ENCODE results near the gene TMEM89.

DNA sequence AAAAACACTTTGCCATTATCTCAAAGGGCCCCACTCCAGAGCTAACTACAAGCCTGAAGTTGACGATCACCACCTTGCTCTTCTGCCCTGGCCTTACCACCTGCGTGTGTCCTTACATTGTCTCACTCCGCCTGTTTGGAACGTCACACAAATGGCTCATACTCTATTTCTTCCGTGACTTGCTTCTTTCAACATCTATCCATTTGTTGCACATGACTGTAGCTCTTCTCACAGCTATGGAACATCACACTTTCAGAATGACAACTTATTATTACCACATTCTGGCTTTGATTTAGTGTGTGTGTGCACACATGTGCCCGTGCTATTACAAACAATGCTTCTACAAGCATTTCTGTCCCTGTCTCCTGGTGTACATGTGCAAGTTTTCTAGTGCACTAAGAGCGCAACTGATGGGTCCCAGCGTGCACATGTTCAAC lies 37.7 kb downstream of the PTH1R start:
- PRO-cap: no peak
- RAMPAGE, long total RNA: no peak

GRCh38 chr3:46967322-46967982 lies 9.1 kb downstream of the CCDC12 start:
- PRO-cap: no peak
- RAMPAGE, long total RNA: no peak

GRCh38 chr3:46991143-46991655 lies 11.7 kb downstream of the NBEAL2 start:
- PRO-cap: no peak
- RAMPAGE, long total RNA: no peak

DNA sequence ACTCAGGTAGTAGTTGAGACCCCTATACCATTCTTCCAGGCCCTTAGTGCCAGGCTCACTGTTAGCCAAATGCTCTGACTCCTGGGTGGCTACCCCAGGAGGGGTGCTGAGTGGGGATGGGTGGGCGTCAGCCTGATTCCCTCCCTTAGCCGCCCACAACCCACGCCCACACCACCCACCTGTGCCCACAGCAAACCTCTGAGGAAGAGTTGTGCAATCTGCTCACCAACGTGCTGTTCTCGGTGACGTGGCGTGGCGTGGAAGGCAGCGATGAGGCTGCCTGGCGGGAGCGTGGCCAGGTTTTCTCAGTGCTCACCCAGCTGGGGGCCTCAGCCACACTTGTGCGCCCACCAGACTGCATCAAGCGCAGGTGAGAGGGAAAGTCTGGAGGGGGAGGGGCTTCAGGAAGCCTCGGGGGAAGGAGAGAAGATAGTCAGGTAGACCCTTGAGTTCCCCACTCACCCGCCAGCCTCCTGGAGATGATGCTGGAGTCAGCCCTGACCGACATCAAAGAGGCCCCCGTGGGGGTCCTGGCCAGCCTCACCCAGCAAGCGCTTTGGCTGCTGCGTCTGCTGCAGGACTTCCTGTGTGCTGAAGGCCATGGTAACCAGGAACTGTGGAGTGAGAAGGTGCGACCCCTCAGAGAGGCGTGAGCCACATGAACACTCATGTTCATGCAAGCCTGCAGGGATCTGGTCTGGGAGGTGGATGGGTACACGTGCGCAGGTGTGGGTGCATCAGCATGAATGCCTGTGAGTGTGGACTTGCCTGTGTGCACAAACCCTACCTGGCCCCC lies 21.5 kb downstream of the NBEAL2 start:
- PRO-cap: no peak
- RAMPAGE, long total RNA: no peak

DNA sequence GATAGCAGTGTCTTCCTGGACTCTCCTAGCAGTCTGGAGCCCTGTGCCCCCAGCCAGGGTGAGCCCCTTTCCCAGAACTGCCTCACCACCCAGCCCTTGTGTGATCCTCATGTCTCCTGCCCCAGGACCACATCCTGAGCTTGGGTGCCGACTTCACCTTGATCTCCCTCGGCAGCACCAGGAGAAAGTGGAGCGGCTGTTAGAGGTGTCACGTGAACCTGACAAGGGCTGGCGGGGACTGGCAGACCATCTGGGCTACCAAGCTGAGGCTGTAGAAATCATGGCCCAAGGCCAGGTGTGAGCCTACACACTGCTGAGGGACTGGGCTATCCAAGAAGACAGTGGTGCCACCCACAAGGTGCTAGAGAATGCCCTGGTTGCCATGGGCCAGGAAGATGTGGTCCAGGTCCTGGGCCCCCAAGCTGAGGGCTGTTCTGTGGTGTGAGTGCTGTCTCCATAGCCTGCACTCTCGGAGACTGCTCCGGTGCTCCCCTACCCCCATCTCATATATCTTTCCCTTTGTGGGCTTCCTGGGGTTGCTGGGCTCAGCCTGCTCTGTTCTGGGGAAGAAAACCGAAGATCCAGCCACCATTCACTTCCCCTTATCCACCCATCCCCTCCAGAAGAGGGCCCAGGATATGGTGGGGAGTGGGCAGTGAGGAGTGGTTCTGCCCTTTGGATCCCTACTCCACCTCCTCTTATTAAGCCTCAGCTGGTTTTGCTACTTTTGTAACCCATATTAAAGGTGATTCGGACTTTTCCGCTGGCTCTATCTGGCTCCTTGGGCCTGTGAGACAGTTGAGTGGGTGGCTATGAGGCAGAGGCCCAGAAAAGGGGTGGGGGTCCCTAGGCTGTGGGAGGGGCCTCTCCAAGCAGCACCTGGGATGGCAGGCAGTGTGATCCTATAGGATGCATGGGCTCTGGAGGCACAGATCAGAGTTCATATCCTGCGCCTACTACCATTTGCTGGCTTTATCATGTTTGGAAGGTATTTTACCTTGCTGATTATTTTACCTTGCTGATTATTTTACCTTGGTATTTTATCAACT lies 33.6 kb downstream of the NBEAL2 start:
- PRO-cap: no peak
- RAMPAGE, long total RNA: no peak

DNA sequence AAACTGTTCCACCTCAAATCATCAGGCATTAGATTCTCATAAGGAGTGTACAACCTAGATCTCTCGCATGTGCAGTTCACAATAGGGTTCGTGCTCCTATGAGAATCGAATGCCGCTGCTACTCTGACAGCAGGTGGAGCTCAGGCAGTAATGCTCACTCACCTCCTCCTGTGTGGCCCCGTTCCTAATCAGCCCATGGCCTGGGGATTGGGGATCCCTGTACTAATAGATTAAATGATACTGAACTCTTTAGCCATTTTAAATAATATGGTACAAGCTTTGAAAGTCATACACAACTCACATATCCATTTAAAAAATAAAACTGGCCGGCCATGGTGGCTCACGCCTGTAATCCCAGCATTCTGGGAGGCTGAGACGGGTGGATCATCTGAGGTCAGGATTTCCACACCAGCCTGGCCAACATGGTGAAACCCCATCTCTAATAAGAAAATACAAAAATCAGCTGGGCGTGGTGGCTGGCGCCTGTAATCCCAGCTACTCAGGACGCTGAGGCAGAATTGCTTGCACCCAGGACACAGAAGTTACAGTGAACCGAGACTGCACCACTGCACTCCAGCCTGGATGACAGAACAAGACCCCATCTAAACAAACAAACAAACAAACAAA lies 76.4 kb downstream of the SETD2 start:
- PRO-cap: no peak
- RAMPAGE, long total RNA: no peak

GRCh38 chr3:47433899-47434178 lies 41.9 kb downstream of the SCAP start:
- PRO-cap: no peak
- RAMPAGE, long total RNA: no peak

DNA sequence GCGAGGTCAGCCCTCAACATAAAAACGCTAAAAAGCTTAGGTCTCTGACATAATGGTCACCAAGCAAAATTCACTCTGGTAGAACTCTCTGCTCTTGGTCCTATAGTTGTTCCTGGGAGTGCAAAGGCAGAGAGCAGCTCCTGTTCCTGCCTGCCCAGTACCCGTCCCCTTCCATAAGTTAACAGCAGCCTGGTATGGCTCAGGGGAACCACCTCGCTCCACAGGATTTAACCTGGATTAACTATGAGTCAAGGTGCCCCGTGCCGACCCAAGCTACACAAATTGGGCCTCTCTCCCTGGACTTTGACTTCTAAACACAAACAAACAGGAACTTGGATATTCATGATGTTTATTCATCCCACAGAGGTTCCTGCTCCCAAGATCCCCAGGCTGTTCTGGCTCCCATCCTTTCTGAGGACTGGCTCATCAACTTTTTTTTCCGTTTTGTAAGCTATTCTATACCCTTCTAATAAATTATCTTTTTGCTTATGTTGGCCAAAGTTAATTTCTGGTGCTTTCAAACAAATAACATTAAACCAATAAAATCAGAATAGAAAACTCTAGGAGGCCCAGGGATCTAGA lies 32.1 kb downstream of the SCAP start:
- PRO-cap: no peak
- RAMPAGE, long total RNA: no peak

- PRO-cap: no peak
- RAMPAGE, long total RNA: no peak
Observed at GRCh38 chr3:47844315-47844661, 41.4 kb downstream of the DHX30 start.

DNA sequence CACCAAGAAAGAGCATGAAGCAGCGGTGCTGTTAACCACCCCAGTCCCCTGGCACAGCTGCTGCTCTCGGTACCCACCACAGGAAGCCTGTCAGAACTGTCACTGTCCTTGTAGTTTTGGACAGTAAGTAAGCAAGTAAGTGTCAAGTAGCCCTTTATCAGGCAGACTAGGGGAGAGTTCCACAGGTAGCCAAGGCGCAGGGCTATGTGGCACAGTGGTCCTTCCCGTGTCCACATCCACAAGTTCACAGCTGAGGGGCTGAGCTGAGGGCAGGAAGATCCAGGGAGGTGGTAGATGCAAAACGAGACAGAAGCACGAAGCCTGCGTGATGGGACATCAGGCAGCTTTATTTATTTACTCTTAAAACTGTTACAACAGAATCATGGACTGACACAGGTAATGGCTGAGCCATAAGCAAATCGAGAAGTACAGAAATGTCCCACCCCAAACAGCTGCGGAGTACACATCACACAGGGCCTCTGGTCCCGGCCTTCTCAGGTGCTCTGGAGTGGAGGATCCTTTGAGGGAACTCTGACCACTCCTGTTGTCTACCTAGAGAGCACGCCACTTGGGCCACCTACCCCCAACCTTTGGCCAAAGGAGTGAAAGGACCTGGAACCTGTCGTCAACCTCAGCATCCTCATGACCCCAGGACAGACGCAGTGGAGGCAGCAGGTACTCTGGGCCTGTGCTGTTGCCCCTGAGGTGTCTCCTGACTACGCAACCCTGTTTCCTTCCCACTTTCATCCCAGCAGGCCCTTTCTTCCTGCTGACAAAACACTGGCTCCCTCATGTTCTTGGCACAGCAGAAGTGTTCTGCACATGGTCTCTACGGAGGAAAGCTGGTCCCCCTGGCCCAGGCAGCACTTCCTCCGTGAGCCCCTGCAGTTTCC lies 47.7 kb downstream of the DHX30 start:
- PRO-cap: no peak
- RAMPAGE, long total RNA: no peak

GRCh38 chr3:48038992-48039620 lies 22.9 kb upstream of the MAP4 start:
- PRO-cap: no peak
- RAMPAGE, long total RNA: no peak

GRCh38 chr3:48335269-48335636 lies 1.8 kb upstream of the SPINK8 start:
- PRO-cap: no peak
- RAMPAGE, long total RNA: no peak

DNA sequence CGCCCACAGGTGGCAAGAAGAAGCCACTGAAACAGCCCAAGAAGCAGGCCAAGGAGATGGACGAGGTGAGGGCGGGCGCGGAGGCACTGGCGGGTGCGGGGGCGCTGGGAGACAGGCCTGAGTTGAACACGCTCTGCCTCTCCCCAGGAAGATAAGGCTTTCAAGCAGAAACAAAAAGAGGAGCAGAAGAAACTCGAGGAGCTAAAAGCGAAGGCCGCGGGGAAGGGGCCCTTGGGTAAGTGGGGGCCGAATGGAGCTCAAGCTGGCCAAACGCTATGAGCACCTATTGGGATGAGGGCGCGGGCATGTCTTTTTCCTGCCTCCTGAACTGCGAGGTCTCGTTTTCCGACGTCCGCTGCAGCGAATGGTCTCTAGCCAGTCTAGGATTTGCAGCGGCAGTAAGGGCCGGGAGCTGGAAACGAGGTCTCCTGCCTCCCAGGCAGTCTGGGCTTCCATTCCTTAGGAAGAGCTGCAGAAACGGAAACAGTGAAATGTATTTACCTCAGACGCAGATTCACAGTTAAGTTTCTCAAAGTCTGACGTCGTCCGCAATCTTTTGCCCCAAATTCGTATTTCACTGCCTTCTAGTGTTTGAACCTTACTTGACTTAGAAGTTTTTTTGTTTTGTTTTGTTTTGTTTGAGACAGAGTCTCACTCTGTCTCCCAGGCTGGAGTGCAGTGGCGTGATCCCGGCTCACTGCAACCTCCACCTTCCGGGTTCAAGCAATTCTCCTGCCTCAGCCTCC lies 510 bp downstream of the TMA7 start:
- PRO-cap: no peak
- RAMPAGE, long total RNA: no peak

DNA sequence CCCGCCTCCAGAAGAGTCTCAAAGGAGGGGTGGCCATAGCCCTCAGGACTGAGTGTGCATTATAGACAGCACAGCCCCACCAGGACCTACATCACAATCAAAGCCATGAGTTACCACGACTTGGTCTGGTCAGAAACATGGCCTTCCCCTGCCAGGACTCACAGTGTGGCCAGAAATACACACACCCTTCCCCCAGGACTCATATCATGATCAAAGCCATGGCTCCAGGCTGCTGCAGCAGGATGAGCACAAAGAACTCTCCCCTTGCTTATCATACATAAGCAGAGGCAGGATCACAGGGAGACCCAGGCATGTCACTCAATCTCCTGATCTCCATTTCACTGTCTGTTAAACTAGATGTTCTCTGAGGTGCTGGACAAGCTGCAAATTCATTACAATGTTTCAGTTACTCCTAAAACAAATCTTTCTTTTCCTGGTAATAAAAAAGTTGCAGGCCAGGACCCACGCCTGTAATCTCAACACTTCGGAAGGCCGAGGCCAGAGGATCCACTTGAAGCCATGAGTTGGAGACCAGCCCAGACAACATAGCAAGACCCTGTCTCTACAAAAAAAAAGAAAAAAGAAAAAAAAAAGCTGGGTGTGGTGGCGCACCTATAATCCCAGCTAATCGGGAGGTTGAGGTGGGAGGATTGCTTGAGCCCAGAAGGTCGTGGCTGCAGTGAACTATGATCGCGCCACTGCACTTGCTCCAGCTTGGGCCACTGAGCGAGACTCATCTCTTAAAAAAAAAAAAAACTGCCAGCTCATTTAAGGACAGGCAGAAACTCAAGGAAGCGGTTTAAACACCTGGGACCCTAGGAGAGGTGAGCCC lies 1.2 kb downstream of the PFKFB4 start:
- PRO-cap: no peak
- RAMPAGE, long total RNA: no peak

DNA sequence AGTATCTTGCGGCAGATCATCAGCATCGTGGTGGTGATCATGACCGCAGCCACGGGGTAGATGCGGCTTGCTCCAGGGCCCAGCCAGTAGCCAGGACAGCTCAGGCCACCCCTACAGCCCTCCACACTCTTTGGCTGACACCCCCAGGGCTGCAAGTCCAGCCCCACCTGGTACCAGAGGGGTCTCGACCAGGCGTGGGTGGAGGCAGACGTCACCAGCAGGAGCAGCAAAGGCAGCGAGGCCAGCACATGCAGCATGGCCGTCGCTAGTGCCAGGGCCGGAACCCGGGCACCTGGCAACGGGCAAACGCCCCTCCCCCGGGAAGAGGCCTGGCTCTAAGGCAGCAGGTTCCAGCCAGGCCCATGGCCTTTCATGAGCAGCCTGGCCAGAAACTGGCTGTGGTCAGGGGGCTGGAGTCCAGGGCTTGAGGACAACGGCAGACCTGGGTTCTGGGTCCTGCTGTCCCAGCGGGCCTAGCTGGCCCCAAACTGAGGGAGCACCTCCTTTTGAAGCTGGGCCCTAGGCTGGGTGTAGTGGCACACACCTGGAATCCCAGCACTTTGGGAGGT lies at the start of gene TMEM89:
TSS of gene TMEM89 (minus strand) at position 270 of the 569 bp plus-strand sequence.
- PRO-cap: no peak
- RAMPAGE, long total RNA: no peak

GRCh38 chr3:48686495-48686989 lies 827 bp upstream of the NCKIPSD start:
- PRO-cap: no peak
- RAMPAGE, long total RNA: no peak

DNA sequence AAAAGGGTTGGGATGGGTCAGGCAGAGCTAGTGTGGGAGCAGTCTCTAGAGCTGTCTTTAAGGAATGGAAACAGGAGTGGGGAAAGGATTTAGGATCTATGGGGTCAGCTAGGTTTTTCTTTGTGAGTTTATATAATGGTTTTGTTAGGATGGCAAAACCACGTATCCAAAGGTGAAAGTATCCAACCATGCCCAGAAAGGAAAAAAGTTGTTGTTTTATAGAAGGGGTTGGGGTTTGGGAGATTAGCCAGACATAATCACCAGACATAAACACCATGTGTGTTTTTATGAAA lies 9.2 kb upstream of the IP6K2 start:
- PRO-cap: no peak
- RAMPAGE, long total RNA: no peak

GRCh38 chr3:48859174-48859696 lies 11.6 kb upstream of the PRKAR2A start:
- PRO-cap: no peak
- RAMPAGE, long total RNA: no peak

DNA sequence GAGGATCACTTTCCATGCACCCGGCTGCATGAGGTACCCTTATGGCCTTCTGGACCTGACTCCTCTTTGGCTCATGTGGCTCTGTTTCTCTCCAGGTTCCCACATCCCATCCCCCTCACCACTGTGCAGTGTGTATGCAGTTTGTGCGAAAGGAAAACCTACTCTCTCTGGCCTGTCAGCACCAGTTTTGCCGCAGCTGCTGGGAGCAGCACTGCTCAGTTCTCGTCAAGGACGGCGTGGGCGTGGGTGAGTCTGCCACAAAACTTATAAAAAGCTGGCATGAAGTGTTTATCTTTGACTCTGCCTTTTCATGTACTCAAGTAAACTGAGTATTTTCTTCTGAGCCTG lies 23.0 kb upstream of the P4HTM start:
- PRO-cap: no peak
- RAMPAGE, long total RNA: no peak

DNA sequence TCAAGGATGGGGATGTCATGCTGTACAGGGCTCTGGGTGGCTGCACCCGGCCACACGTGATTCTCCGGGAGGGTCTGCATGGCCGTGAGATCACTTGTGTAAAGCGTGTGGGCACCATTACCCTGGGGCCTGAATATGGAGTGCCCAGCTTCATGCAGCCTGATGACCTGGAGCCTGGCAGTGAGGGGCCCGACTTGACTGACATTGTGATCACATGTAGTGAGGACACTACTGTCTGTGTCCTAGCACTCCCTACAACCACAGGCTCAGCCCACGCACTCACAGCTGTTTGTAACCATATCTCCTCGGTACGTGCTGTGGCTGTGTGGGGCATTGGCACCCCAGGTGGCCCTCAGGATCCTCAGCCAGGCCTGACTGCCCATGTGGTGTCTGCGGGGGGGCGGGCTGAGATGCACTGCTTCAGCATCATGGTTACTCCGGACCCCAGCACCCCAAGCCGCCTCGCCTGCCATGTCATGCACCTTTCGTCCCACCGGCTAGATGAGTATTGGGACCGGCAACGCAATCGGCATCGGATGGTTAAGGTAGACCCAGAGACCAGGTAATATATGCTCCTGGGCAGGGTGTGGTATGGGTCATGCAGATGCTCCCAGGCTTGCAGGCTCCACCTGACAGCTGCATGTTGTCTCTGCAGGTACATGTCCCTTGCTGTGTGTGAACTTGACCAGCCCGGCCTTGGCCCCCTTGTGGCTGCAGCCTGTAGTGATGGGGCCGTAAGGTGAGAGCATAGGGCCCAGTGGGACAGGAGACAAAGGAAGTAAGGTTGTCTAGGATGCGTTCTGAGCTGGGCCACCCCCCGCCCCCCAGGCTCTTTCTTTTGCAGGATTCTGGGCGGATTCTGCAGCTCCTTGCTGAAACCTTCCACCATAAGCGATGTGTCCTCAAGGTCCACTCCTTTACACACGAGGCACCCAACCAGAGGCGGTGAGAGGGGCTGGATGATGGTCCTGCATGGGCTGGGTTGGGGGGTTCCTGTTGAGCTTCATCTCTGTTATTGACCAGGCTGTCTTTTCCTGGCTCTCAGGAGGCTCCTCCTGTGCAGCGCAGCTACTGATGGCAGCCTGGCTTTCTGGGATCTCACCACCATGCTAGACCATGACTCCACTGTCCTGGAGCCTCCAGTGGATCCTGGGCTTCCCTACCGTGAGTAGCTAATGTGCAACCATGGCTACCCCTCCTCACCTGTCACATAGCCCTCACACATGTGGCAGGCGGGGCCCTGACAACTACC lies 4.4 kb downstream of the DALRD3 start:
- PRO-cap: no peak
- RAMPAGE, long total RNA: no peak